Duodenum (tissue), 1 donor: ENCODE results near the genes THRB and AZI2.

- PRO-cap: no peak
Observed at GRCh38 chr3:23710573-23711184, 95.1 kb upstream of the UBE2E1 start.

DNA sequence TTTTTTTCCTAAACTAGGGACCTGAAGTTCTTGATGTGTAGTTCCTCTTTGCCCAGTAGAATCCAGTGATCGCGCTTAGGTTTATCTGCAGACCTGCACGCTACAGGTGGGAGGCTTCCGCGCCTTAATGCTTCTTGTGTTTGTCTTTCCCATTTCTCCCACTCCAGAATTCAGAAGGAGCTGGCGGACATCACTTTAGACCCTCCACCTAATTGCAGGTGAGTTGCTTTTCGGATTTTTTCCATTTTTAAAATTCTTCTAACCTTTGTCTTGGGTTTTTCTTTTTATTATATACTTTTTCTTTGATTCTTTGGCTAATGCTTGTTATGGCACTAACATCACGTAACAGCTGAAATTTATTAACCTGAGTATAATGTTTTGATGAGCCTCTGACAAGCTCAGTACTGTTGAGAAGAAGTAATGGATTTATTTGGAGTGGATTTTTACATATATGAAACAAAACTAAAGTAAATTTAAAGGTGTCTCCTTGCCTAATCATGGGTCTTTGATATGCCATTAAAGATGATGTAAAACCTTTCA, 5.6 kb downstream of the UBE2E1 start:
- PRO-cap: unidirectional peak, minus-strand start at position 67 of the sequence

DNA sequence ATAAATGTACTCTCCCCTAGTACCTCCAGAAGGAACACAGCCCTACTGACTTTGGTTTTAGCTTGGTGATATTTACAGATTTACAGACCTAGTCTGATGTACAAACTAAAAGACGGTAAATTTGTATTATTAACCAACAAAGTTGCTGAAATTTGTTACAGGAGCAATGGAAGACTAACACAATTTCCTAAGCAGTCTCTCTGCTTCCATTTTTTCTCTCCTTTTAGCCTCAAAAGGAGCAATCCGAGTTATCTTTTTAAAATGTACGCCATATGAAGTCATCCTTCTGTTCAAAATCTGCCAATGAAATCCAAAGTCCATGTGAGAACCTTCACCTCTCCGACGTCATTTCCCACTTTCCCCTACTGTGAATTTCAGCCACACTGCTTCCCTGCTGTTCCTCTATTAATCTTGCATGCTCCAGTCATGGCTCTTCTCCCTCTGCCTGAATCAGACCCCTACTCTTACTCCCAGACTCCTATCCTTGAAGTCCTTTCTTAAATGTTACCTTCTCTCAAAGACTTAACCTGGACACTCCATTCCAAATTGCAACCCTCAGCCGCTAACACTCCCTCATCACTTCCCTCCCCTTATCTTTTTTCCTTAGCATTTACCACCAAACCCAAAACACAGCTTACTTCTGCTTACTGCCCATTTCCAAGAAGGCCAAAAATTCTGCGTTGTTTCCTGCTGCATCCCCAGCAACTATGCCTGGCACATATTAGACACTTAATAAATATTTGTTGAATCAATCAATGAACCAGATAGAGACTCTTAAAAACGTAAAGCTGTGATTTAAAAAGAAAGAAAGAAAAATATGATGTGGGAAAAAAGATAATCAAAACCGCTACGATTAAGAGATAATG, 1.2 kb downstream of the NKIRAS1 start:
- PRO-cap: no peak

GRCh38 chr3:24335903-24336319, 158.7 kb downstream of the THRB start:
- PRO-cap: no peak

DNA sequence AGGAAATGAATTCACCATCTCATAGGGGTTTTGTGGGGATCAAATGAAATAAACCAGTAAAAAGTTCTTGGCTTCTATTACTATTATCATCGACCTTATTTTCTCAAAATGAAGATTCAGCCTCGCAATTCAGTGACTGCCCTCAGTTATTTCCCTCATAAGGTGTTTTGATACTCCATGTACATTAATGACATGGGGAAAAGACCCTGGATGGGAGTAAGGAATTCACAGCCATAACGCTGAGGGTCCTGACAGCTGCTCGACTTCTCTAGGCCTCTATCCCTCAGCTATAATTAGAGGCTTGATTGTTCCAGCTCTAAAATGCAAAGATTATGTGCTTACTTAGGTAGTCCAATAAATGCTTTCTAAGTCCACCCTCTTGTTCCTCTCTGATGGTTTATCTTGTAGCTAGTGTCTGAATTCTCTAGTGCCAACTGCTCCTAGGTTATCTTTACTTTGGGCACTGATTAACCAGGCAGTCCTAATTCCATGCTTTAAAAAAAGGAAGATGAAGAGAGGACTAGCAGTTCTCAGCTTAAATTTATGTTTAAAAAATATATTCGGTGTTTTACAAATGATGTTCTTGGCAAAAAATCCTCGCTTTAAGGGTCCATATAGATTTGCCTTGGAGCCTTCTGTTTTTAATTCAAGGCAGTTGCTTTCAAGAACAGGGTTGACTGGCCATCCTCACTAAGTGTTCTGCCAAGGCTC, 60.8 kb downstream of the THRB start:
- PRO-cap: no peak

GRCh38 chr3:24494560-24495370, at the start of gene THRB:
THRB (minus strand) TSS chr3:24494850.
- PRO-cap: bidirectional peak, plus-strand start at chr3:24494906, minus-strand start at chr3:24494879; bidirectional peak, plus-strand start at chr3:24495063, minus-strand start at chr3:24495029

DNA sequence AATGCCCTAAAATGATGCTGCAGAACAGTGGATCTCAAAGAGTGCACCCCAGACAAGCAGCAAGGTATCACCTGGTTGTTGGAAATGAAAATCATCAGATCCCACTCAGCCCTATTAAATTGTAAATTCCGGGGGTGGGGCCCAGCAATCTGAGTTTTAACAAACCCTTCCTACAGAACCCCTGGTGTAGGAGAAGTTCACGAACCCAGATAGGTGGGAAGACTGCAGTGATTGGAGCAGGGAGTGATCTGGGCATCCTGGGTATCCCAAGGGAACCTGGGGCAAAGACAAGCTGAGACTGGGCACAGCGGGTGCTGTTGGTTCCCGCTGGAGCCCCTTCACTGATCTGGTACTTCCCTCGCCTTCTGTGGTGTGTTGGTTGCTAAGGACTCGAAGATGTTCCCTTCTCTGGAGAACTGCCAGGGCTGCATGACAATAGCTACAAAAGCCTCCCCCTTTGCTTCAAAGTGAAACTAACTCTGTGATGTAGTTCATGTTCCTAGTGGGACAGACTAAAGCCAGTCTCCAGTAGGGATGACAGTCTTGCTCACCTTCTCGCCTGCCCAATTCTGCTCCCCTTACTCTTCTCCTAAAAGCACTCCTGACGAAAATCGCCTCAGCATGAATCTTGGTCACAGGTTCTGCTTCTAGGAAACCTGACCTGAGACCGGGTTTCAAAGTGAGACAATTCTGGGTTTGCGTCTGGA, 24.5 kb upstream of the THRB start:
- PRO-cap: no peak

DNA sequence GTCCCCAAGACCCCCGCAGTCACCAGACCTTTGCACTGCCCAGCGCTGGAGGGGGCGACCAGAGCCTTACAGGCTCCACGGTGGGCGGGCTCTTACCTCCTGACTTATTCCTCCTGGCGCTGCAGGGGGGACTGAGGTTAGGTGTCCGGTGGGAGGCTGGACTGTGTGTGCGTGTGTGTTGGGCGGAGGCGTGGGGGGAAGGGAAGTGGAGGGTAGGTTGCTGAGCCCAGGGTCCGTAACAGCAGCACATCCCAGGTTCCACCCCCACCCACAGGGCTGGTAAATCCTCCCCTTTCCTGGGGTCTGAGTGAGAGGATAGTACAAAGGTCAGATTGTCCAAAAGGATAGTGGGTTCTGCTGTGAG, 27.6 kb upstream of the THRB start:
- PRO-cap: no peak

DNA sequence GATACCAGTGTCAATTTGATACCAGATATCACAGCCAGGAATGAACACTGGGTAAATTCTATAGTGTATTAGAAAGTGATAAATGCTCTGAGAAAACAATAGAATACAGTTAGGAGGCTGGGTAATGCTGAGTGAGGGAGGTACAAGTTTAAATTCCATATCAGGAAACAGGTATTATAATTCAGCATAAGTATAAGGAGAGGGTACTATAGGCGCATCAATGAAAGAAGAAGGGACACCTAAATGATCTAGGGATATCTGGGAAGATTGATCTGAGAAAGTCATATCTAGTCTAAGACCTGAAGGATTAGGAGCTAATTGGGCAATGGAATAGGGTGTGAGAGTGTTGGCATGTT, 36.3 kb upstream of the THRB start:
- PRO-cap: no peak

- PRO-cap: no peak
Observed at GRCh38 chr3:25429297-25430263, 1.5 kb downstream of the RARB start.

DNA sequence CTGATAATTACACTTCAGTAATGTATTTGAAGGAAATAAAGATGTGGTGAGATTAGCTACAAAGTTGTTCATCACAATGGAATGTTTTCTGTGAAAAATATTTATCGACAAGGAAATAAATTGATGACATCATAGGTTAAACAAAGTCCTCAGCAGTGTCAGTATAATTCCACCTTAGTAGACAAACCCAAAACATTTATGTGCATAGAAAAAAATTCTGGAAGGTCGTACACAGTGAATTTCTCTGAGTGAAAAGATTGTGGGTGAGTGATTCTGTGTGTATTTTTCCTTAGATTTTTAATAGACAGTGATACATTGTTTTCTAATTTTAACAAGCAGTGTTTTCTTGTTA, 30.0 kb downstream of the RARB start:
- PRO-cap: no peak

GRCh38 chr3:25486979-25487242, 58.8 kb downstream of the RARB start:
- PRO-cap: no peak

DNA sequence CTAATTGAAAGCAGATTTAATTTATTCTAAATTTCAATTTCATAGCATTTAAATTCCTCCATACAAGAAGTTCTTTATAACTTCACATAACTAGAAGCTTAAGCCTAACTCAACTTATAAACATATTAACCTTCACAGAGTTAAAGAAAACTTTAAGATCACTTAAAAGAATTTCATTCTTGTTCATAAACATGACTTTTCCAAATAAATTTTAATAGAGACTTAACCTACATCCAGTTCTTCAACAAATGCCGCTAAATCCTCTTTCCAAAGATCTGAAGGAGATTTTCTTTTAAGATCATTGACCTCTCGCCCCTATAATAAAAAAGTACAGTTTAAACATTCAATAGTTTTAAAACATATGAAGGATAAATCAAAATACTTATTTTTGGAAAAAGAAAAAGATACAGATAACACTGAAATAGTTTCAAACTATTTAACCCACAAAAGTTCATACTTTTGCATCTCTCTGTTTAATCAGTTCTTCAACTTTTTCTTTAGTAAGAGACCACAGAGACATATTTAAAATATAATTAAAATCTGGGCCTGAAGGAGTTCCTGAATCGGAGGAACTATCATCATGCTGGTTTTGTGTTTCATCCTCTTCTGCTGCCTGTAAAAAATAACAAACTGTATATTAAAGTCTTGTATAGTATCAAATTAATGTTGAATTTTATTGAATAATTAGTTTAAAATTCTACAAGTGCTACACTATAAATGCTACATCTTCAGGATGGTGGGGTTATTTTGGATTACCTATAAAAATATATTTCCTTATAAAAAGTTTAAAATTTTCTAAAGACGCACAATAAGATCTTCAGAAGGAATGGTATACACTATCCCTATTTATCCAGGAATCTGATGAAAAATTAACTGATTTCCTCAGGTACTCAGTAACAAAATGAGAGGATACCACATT, 49.5 kb downstream of the TOP2B start:
- PRO-cap: no peak

GRCh38 chr3:27319810-27320645, 49.2 kb downstream of the NEK10 start:
- PRO-cap: no peak

DNA sequence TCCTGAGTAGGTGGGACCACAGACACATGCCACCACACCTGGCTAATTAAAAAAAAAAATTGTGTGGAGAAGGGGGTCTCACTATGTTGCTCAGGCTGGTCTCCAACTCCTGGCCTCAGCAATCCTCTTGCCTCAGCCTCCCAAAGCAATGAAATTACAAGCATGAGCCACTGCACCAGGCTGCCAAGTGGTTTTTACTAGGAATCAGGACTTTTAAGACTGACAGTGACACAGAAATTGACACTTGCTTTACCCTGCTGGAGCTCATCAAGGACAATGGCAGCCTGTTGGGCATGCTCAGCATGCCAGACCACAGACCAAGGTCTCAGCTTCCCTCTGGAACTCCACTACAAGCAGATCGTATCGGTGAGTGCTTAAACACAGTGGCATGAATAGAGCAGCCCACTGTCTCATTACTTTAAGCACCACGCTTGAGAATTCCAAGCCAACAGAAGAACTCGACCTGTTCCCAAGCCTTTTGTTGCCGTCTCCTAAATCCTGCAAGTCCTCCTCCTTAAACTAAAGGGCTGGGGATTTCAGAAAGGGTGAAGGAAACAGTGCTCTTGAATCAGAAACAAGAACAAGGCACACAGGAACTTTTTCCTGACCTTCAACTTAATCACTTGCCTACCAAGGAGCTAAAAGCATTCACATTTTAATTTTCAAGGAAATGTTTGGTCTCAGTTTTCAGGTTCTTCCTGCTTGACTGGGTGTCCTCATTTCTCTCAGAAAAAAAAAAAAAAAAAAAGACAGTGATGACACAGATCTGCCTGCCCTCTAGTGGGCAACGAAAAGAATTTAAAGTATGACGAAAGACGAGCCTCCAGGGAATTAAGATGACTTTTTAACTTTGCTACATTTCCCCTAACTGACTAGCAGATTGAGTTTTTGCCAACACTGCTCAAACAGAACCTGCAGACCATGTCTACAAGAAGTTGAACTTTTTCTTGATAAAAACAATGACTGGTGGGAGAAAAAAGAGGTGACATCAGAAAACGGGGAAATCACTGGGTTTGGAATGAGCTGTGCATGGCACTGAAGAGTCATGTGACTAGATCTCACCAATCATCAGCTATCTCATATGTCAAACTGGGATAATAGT, 41.2 kb downstream of the EOMES start:
- PRO-cap: no peak

DNA sequence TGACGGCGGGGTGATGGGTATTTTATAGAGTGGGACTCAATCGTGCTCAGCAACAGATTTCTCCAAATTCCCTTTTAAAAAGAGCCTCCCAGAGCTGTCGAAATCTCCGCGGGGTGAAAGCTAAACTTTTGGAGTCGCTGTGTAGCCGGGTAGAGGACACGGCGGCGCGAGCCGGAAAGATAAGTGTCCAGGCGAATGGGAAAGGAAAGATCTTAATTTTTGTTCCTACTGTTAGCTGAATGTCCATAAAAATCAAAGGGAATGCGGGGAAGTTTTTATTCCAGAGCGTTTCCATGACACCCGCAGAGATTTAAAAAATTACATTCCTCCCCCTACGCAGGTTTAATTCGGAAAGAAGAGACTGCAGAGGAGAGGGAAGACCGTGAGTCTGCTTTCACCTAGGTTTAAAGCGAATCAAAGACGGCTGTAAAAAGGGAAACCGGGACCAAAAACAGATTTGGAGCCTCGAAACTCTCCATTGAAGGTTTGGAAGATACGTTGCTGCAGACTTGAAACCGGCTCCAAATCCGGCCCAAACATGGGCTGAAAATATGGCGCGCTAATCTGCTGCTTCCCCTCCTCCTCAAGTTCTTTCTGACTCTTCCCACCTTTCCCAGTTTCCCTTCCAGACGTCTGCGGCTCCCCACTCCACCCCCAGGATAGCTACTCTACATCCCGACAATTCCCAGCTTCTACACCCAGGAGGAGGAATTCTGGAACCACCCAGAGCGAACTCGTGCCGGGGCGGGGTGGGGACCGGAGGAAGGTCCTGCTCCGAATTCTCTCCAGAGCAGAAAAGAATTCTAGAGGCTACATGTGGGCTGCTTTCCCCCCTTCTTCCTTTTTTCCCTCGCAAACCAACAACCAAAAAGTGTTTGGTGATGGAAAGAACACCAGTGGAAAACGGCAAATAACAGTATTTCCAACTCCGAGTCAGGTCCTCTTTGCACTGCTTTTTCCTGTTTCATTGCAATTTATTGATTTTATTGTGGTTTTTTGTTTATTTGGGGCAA, 8.7 kb downstream of the EOMES start:
- PRO-cap: no peak

- PRO-cap: no peak
Observed at GRCh38 chr3:28244095-28244563, 2.7 kb downstream of the CMC1 start.

GRCh38 chr3:28291648-28291922, 50.2 kb downstream of the CMC1 start:
- PRO-cap: no peak

- PRO-cap: no peak
Observed at GRCh38 chr3:28337660-28338147, 10.8 kb upstream of the ZCWPW2 start.

DNA sequence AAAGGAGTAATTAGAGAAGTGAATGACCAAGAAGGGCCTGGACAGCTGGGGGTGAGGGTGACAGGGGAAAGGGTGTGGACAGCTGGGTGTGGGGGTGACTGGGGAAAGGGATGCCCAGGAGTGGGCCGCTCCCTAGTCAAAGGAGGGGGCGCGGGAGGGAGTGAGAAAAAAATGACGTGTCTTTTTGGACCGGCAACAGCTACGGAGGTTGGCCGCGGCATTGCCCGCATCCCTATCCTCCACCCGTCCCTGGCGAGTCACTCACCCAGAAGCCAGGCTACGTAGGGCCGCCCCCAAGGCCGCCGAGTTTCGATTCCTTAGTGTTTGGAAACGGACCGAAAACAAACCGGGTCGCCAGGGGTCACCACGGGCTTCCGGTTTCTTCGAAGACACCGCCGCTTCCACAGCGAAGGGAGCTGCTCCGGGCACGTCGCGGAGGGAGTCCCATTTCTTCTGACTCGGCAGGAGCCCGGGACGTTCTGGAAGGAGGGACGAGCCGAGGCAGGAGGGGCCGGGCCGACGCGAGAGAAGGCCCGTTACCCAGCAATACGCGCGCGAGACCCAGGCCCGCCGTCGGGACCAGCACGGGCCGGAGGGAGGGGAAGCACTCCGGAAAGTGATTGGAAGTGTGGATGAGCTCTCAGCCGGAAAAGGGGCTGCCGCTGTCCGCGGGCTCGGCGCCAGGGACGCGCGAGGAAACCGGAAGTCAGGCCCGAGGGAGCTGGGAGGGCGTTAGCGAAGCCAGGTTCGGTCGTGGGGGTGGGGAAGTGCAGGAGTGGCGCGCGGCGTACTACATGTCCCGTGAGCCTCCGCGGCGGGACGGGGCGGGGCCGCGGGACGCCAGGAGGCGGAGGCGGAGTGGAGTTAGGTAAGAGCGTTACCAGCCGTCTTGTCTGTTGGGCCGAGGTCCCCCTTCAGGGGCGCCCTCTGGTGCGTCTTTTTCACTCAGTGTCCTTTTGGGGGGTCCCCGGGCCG, at the start of gene AZI2:
AZI2 (minus strand) TSS at position 489 of the 975 bp plus-strand sequence.
- PRO-cap: bidirectional peak, plus-strand start at position 369 of the sequence, minus-strand start at position 251 of the sequence; bidirectional peak, plus-strand start at position 477 of the sequence, minus-strand start at position 481 of the sequence; bidirectional peak, plus-strand start at position 843 of the sequence, minus-strand start at position 769 of the sequence